Diencephalon (tissue), 2 donors: Measurements from ENCODE around the genes DYNC1I1, DLX6 and BRI3.

- RAMPAGE, long total RNA = no peak
Observed at GRCh38 chr7:95772278-95772925, at the start of gene DYNC1I1. DYNC1I1 (plus strand) TSS chr7:95772554.

- RAMPAGE, long total RNA = no peak
Observed at GRCh38 chr7:96045164-96045726, 272.9 kb downstream of the DYNC1I1 start.

DNA sequence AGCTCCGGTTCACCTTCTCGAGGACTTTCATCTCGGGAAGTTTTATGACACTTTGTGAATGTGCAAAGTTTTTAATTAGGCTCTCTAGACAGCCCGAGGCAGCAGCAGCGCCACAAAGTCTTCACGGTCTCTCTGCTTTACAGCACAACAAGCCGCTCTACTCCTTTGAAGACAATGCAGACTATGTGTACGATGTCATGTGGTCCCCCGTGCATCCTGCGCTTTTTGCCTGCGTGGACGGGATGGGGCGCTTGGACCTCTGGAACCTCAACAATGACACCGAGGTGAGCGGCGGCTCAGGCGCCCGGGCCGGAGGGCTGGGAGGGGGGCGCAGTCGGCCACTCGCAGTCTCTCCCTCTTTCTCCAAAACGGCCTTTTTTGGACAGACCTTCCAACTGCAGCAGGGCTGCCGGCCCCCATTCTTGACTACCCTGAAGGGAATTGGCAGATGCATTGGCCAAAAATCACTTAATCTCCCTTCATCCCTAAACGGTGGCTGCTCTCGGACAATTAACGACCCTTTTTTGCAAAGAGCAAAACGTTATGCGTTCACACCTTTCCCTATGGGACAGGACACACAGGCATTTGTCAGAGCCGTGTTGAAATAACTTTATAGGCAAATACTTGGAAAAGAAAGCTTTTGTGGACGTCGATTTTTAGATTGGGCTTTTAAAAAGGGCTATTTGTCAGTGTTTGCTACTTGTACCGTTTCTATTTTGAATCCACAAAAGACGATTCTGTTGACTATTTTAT, 245.8 kb downstream of the SLC25A13 start:
- RAMPAGE, long total RNA = no peak

- RAMPAGE, long total RNA = no peak
Observed at GRCh38 chr7:96169418-96169727, 152.5 kb downstream of the SLC25A13 start.

DNA sequence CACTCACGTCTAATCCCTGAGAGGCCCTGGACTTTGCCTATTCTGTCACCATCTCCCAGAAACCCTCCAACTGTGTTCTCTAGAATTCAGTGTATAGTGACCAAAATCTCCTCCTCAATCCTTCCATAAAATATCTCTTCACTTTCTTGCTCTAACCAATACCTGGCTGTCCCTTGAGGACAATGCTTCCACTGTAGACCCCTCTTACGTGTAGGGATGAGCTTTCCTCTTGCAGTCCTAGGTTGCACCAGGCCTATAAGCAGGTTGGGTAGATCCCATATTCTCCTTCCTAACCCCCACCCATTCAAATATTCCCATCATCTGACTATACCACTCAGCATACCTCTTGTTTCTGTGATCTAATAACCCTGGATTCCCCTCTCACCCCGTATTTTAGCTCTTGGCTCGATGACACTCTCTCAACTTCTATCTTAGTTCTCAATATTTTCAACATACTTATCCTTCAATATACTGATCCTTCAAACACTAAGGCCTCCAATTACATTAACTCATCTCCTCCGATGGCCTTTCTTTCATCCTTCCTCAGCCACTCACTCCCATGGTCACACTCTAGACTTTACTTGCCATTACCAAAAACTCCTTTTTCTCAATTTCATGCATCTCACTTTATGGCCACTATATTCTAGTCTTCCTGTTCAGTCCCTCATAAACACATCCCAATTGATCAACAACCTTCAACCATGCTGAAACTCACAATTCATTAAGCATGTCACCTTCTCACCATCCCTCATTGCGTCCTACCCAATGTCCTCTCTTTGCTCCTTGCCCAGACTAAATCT, 58.4 kb downstream of the SLC25A13 start:
- RAMPAGE, long total RNA = no peak

GRCh38 chr7:96264056-96264515, 57.8 kb downstream of the SLC25A13 start:
- RAMPAGE, long total RNA = no peak

- RAMPAGE, long total RNA = no peak
Observed at GRCh38 chr7:96308082-96308829, 13.6 kb downstream of the SLC25A13 start.

DNA sequence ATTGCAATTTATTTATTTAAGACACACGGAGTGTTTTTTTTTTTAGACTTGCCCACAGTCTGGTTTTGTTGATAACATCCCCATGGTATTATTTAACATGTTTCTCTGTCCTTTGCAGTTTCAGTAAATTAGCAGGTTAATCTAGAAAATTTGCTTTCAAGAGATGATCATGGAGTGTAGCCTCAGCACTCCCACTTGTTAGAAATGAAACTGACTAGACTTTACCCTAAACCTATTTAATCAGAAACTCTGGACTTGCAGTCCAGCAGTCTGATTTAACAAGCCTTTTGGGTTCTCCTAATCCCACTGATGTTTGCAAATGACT, 55.4 kb upstream of the SLC25A13 start:
- RAMPAGE, long total RNA = no peak

DNA sequence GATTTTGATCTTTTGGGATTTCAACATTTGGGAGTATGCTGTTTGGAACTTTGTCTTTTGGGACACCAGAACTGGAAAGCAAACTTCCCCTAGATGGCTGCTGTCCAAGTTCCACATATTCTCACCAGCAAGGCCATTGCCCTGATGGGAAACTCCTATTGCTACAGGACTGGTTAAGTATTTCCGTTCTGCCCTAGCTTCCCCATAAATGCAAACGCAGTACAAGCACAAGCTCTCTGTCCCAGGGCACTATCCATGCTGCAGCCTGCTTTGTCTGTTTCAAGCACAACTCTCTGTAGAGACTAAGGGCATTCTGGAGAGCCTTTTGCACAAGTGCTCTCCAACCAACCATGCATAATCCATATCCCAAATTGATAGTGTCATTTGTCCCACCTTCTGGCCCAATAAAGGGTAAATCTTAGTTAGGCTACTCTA, 79.4 kb upstream of the SLC25A13 start:
- RAMPAGE, long total RNA = no peak

- RAMPAGE, long total RNA = no peak
Observed at GRCh38 chr7:97005123-97005846, at the start of gene DLX6. DLX6 (plus strand) TSS chr7:97005553.

DNA sequence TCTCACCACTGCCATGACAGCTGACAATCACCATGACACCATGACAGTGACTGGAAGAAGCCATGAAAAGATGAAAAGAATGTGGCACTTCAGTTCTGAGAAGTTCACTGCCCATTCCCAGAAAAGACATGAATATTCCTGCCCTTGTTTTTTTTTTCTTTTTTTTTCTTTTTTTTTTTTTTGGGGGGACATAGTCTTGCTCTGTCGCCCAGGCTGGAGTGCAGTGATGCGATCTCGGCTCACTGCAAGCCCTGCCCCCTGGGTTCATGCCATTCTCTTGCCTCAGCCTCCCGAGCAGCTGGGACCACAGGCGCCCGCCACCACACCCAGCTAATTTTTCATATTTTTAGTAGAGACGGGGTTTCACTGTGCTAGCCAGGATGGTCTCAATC, 281.1 kb upstream of the TAC1 start:
- RAMPAGE, long total RNA = no peak

DNA sequence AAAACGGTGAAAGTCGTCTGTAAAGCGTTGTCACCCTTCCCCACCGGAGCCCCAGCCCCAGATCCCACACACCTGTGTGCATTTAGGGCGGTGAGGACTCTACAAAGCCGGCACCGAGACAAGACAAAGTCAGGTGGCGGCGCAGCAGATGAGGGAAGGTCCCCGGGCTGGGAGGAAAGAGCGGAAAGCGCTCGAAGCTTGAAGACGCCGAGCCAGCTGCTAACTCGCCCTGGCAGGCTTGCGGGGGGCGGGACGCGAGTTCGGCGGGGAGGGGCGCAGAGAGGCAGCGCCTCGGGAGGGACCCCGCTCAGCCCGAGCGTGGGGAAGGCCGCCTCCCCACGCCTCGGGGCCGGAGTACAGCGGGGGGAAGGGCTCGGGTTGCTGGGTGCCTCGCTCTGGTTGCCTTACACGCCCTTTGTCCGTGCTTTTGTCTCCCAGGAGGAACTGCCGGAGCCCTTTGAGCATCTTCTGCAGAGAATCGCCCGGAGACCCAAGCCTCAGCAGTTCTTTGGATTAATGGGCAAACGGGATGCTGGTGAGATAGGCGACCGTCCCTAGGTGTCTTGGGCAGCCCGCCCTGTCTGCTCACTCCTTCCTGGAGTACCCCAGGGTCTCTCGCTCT, 1.5 kb downstream of the TAC1 start:
- RAMPAGE, long total RNA = no peak

DNA sequence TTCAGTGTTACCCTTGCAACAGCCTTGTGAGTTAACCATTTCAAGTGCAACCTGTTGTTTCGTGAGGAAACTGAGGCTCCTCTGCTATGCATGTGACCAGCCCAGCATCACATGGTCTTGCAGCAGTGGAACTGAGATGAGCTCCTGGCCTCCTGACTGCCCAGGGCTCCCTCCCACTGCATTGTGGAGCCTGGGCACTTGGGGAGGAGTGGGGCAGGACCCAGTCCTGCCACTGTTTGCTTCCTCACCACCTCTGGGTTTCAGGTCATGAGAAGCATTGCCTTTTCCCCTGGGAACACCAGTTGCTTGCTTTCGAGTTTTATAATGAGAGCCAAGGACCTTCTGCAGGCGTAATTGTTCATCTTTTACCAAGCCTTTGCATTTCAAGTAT, 32.4 kb upstream of the BHLHA15 start:
- RAMPAGE, long total RNA = no peak

DNA sequence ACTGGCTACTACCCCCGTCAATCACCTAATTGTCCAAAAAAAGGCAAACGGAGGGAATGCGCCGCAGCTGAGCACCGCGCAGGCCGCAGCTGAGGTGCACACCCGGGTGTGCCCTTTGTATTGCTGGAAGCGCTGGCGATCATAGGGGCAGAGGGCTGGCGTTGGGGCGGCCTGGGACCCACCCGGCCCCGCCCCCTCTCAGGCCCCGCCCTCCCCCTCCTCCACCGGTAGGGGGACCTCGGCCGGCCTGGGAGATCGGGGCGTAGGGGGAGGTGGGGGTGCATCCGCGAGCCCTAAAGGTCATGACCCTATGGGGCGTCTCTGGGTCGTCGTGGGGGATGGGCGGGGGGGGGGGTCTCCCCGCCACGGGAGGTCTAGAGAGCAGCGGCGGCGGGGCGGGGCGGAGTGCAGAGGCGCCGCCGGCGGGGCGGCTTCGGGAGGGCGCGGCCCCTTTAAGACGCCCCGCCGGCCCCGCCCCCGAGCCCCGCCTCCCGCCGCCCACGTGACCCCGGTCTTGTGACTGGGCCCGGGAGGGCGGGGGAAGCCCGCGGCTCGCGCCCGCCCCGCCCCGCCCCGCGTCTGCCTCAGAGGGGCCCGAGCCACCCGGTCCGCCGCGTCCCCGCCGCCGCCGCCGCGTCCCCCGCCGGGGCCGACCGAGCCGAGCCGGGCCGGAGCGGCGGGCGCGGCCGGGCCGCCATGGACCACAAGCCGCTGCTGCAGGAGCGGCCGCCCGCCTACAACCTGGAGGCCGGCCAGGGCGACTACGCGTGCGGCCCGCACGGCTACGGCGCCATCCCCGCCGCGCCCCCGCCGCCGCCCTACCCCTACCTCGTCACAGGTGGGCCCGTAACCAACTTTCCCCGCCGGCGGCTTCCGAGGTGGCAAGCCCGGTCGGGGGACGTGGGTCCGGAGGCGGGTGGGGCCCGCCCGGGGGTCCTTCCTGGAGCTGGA, at the start of gene BRI3:
TSS of gene BRI3 (plus strand) at position 587 of the 951 bp plus-strand sequence.
- RAMPAGE, long total RNA = no peak

GRCh38 chr7:98285153-98285598, 3.7 kb downstream of the BRI3 start:
- RAMPAGE, long total RNA = no peak

GRCh38 chr7:98398509-98399564, 2.1 kb downstream of the BAIAP2L1 start:
- RAMPAGE, long total RNA = no peak

DNA sequence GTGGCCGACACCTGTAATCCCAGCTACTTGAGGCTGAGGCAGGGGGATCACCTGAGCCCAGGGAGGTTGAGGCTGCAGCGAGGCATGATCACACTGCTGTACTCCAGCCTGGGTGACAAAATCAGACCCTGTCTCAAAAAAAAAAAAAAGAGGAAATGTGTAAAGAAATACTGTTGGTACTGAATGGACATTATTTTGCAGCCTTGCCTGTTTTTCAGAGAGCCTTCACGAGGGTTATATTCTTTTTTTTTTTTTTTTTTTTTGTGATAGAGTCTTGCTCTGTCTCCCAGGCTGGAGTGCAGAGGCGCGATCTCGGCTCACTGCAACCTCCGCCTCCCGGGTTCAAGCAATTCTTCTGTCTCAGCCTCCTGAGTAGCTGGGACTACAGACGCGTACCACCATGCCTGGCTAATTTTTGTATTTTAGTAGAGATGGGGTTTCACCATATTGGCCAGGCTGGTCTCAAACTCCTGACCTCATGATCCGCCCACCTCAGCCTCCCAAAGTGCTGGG, 39.7 kb downstream of the TRRAP start:
- RAMPAGE, long total RNA = no peak

DNA sequence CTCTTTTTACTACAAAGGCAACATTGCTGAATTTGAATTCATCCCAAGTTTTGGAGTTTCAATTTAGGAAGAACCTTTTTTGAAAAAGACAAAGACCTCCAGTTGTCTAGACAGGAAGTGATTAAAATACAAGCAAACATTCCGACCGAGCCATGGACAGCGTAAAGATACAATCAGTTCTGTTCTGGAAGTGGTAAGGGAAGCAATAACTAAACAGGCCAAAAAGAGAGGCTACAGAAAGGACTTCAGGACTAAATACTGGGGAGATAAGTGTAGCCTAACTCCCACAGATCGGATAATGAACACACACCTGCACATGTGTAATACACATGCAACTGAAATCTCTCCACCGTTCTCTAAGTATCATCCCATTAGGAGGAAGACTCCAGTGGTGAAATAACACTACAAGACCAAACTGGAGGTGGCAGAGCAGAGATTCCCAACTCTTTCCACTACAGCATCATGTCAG, 100.9 kb downstream of the SMURF1 start:
- RAMPAGE, long total RNA = no peak

- RAMPAGE, long total RNA = no peak
Observed at GRCh38 chr7:99064359-99065230, 79.3 kb downstream of the SMURF1 start.

- RAMPAGE, long total RNA = no peak
Observed at GRCh38 chr7:99092232-99092780, 51.6 kb downstream of the SMURF1 start.